Cytotoxic T cell (primary cell): ENCODE measurements around a stretch of chr12.

DNA sequence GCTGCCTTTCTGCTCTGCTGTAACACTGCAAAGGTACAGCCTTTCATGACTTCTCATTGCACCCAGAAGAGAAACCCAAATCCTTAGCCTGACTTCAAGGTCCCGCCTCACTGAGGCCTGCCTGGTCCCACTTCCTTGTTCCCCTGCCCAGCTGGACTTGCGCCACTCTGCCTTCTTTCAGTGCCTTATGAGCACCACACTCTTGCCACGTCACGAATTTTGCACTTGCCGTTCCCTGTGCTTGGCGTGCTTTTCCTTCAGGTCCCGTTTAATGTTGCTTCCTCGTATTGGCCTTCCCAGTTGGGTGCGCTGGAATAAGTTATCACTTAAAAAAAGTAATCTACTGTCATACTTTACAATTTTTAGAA is 24.3 kb downstream of the CHST11 start:
- PRO-cap, 2 experiments = no peak in any of the 2 experiments

DNA sequence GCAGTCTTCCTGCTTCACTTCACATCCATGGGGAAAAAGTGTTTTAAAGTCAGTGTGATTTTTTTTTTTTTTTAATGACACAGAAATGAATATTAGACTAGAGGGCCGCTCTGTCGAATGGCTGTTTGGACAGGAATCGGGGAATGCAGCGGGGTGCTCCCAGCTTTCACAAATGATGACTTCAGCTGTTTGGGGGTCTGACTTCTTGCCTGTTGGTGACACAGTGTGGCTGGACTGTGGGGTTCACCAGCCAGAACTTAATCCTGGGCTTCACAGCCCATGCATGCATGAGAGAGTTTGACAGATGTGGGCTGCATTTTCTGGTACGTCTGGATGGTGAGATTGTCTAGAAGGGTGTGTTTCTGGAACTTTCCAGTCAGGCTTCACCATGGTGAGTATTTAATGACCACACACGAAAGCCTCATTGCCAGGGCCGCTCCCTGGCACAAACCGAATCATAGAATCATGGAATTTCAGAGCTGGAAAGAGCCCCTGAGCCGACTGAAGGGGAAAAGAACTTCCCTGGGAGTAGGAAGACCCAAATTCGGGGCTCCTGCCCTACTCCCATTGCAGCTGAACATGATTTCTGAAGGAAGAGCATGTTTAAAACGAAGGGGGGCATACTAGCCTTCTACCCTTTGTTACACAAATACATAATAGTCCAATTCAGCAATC is 29.6 kb downstream of the CHST11 start:
- PRO-cap, 2 experiments = no peak in any of the 2 experiments

GRCh38 chr12:104632202-104632401 is 175.4 kb downstream of the CHST11 start:
- PRO-cap, 2 experiments = no peak in any of the 2 experiments

GRCh38 chr12:104668372-104668733 is 211.6 kb downstream of the CHST11 start:
- PRO-cap, 2 experiments = no peak in any of the 2 experiments

GRCh38 chr12:104669014-104669591 is 212.4 kb downstream of the CHST11 start:
- PRO-cap, 2 experiments = no peak in any of the 2 experiments

DNA sequence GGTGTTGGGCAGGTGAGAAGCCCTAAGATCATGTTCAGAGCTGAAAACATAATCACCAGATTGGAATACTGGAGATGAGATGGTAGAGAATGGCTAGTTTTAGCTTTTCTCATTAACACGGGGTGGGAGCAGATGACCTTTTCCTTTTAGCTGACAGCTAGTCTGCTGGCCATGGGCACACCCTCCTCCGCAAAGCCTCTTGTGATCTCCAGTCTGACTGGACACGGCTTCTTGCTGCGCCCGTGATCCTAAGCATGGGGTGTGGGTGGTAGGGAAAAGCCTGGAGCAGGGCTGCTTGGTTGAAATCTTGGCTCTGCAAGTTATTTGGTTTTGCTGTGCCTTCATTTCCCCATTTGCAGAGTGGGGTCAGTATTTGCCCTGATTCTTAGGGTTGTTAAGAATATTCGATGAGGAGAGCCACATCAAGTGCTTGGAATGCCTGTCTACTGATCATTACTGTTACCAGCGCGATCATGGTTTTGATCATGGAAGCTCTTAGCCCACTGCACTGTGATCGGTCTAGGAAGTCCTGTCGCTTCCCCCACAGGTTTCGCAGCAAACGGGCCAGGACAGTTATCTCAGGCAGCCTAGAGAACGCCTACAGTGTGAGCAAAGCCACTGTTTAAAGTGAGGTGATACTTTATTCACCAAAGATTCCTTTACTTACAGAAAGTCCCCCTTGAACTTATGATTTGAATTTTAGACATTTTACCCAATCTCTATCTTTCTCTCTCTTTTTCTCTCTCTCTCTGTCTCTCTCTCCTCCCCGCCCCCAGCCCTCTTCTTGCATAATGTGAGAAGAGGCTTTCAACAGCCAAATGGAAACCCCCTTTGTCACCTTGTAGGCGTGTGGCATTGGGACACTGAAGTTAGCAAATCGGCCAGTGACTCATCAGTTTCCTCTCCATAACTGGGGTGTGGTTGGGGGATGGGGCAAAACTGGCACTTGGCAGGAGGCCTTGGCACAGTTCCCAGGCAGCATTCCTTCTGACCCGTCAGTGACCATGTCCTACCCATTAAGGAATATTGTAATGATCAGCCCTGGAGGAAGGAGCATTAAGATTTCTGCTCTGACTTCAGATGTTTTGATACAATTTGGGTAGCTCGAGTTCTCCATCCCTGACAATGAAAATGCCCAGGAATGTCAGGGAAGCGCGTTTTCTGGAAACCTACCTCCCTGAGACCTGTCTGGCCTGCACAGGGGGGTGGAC is 214.7 kb downstream of the CHST11 start:
- PRO-cap, 2 experiments = no peak in any of the 2 experiments

DNA sequence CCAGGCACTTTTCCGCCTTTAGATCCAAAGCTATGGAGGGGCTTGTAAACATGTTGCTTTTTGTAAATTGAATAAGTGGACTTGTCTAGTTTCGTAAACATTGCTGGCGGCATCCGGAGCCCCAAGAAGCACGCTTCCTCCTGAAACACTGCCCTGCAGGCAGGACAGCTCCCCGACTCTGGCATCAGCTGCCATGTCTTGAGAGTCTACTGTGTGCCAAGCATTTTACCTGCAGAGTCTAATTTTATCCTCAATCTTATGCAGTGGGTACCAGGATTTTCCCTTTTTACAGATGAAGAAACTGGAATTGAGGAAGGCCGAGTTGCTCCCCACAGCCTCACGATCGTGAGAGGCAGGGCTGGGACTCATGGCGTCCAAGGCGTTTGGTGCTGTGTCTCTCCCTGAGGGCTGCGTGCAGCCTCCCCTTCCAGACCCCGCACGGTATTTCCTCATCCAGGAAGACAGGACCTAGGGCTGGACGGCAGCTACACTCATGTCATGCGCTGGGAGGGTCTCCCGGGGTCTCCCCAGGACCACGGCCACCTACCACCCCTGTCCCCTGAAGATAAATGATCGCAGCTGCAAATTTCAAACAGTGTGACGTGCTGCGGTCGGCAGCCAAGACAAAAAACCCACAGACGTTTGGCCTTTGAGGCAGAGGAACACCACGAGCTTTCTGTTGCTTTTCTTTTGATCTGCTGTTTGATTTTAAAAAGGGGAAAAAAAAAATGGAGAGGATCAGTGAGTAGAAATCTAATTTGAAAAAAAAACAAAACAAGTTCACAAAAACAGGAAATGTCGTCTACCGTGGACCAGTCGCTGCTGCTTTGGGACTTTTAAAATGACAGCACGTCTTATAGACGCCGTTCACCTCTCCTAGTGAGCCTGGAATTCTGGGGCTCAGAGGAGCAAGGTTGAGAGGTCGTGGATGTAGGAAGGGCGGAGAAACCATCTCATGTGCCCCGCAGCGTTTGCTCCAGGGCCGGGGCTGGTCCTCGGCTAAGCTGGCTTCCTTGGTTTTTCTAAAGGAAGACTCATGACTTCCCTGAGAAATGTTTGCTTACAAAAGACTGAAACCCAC is 237.7 kb downstream of the SLC41A2 start:
- PRO-cap, 2 experiments = peak in 2 of 2 experiments; most common plus-strand start position 348 of the sequence (in 1); most common minus-strand start position 571 of the sequence (in 2)

DNA sequence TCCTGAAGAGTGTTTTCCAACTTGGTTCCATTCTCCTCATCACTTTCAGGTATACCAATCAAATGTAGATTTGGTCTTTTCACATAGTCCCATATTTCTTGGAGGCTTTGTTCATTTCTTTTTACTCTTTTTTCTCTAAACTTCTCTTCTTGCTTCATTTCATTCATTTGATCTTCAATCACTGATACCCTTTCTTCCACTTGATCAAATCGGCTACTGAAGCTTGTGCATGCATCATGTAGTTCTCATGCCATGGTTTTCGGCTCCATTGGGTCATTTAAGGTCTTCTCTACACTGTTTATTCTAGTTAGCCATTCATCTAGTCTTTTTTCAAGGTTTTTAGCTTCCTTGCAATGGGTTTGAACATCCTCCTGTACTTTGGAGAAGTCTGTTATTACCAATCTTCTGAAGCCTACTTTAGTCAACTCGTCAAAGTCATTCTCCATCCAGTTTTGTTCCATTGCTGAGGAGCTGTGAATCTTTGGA is 75.1 kb downstream of the SLC41A2 start:
- PRO-cap, 2 experiments = no peak in any of the 2 experiments

- PRO-cap, 2 experiments = no peak in any of the 2 experiments
Observed at GRCh38 chr12:105198632-105199795, 37.0 kb downstream of the APPL2 start.

GRCh38 chr12:105385032-105385450 is 54.5 kb downstream of the C12orf75 start:
- PRO-cap, 2 experiments = peak in 1 of 2 experiments; most common minus-strand start chr12:105385281 (in 1)

- PRO-cap, 2 experiments = no peak in any of the 2 experiments
Observed at GRCh38 chr12:106070099-106070552, 68.6 kb downstream of the NUAK1 start.

GRCh38 chr12:106139022-106139909 is 512 bp upstream of the NUAK1 start:
- PRO-cap, 2 experiments = peak in 1 of 2 experiments; most common plus-strand start chr12:106139114 (in 1)

GRCh38 chr12:106146159-106146538 is 7.4 kb upstream of the NUAK1 start:
- PRO-cap, 2 experiments = no peak in any of the 2 experiments

GRCh38 chr12:106193342-106193653 is 54.5 kb downstream of the CKAP4 start:
- PRO-cap, 2 experiments = no peak in any of the 2 experiments

DNA sequence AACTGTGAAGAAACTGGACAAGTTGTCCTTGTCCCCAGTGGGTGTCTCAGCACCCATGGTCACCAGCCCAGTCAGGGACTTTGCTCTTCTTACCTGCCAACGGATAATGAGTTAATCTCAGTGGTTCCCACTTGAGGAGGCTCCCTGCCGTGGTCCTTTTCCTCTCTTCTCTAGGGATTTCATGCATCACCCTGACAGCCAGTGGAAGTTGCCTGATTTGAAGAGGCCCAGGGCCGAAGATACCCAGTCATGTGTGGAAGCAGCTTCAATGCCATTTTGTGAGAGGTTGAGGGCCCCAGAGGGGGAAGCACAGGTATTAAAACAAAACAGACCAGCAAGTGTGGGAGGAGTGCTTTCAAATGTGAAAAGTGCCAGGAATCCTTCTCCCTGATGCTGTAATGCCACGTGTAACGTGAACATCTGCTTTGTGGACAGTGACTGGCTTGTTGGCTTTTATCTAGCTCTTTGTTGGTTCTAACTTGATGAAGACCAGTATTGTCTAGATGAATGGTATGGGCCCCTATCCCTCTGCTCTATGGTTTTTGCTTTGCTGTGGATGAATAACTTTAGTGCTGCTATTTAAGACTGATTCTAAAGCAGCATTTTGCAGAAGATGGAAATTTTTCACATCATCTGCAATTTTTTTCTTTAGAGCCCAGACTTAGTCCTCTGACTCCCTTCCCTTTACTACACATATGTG is 1.5 kb downstream of the TCP11L2 start:
- PRO-cap, 2 experiments = no peak in any of the 2 experiments

- PRO-cap, 2 experiments = no peak in any of the 2 experiments
Observed at GRCh38 chr12:106369439-106370198, 12.1 kb downstream of the POLR3B start.

GRCh38 chr12:106477785-106478017 is 105.1 kb upstream of the RFX4 start:
- PRO-cap, 2 experiments = no peak in any of the 2 experiments

DNA sequence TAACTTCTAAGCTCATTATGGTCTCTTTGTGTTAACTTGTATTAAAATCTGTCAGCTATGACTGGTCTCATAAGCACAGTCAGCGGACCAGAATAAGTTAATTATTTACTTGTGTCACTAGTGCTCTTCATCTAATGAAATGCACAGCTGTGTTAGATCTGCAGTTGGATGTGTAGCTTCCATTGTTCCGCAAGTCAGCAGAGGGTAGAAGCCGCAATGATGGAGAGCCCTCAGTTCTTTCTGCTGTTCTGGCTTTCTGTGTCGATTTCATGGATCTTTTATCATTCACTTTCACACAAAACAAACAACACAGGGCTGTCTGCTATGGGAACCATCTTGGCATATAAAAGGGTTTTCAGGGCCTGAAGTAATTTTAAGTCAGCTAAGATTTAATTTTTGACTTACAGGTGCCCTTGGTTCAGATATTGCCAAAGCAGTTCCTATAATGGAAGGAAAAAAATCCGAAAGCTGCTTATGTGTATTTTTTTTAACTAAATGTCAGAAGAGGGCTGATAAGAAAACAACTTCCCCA is 89.2 kb upstream of the RFX4 start:
- PRO-cap, 2 experiments = no peak in any of the 2 experiments

- PRO-cap, 2 experiments = no peak in any of the 2 experiments
Observed at GRCh38 chr12:106766232-106766936, 8.1 kb upstream of the RIC8B start.

DNA sequence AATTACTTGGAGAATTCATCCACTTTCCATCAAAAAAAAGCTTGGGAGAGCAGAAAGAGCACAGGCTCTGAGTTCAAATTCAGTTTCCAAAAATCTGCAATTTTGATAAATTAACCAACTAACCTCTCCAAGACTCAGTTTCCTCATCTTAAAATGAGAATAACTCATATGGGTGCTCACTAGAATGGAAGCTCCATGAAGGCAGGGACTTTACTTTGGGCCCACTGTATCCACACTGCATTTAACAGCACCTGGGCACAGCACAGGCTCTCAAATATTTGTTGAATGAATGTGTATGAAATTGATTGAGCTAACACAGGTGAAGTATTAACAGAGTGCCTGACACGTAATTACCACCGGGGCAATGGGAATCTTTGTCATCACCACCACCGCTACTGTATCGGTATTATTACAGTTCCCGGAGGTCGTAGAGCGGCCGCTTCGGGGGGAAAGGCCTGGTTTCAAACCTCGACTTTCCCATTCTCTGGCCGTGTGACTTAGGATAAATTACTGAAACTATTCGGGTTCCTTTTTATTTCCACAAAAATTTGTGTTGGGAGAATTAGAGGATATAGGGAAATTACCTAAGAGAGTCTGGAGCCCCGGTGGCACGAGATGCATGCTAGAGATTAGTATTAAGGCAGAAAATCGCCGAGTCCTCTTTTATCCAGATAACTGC is 1.2 kb upstream of the RIC8B start:
- PRO-cap, 2 experiments = peak in 1 of 2 experiments; most common minus-strand start position 399 of the sequence (in 1)